Left common carotid artery plus branches (tissue), 1 donor: ENCODE results near the gene PDE4B.

DNA sequence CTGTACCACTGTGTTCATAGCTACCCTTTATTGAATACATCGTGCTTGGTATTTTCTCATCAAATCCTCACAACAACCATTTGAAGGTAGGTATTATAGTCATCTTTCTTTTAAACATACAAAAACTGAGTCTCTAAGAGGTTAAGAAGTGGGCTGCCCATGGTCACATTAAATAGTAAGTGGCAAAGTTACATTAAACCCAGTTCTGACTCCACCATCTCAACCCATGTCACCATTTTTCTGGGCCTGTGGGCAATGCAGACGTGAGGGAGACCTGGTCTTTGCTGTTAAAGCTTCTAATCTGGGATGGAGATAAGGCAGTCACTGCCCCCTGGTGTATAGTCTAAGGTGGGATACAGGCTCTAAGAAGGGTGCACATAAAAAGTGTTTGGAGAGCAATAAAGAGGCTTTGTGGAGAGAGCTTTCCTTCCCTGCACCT is 141.2 kb downstream of the ROR1 start:
- PRO-cap, result no peak

GRCh38 chr1:64070844-64071469 is 132.5 kb upstream of the UBE2U start:
- PRO-cap, result no peak

GRCh38 chr1:64143277-64144145 is 59.9 kb upstream of the UBE2U start:
- PRO-cap, result no peak

DNA sequence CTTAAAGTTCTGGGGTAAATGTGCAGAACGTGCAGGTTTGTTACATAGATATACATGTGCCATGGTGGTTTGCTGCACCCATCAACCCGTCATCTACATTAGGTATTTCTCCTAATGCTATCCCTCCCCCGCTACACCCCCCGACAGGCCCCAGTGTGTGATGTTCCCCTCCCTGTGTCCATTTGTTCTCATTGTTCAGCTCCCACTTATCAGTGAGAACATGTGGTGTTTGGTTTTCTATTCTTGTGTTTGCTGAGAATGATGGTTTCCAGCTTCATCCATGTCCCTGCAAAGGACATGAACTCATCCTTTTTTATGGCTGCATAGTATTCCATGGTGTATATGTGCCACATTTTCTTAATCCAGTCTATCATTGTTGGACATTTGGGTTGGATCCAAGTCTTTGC is 28.3 kb downstream of the RAVER2 start:
- PRO-cap, result no peak

DNA sequence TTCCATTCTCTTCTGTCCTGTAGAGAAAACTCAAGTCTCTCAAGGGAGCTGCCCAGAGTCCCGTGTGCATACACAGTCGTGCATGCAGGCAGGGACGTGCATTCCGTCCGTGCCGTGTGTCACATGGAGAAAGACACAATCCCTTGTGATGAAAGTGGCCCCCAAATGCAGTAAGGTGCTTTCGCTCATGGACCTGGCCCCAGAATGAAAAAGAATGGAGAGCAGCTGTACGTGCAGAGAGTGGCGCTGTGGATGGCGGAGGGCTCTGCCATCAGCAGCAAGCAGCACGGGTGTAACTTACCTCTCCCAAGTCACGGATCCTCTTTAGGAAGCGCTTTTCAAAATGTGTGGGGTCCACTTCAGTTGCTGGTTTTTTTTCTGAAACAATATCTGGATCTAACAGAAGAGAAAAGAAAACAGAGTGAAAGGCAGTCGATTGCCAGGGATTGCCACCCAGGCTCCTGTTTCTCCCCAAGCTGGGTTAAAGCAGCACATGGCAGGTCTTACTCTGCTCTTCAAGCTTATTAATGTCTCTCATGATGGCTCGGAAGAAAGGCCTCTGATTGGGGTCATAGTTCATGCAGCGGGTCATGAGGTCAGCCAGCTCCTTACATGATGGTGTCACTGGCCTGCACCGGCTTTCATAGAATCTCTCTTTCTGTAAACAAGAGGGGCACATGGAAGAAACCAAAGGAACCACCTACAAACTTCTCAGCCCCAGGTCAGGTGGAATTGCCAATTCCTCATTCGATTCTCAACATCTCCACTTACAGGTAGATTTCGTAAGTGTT is 96.3 kb downstream of the RAVER2 start:
- PRO-cap, result no peak

GRCh38 chr1:64846532-64847126 is 101.8 kb downstream of the RAVER2 start:
- PRO-cap, result no peak

DNA sequence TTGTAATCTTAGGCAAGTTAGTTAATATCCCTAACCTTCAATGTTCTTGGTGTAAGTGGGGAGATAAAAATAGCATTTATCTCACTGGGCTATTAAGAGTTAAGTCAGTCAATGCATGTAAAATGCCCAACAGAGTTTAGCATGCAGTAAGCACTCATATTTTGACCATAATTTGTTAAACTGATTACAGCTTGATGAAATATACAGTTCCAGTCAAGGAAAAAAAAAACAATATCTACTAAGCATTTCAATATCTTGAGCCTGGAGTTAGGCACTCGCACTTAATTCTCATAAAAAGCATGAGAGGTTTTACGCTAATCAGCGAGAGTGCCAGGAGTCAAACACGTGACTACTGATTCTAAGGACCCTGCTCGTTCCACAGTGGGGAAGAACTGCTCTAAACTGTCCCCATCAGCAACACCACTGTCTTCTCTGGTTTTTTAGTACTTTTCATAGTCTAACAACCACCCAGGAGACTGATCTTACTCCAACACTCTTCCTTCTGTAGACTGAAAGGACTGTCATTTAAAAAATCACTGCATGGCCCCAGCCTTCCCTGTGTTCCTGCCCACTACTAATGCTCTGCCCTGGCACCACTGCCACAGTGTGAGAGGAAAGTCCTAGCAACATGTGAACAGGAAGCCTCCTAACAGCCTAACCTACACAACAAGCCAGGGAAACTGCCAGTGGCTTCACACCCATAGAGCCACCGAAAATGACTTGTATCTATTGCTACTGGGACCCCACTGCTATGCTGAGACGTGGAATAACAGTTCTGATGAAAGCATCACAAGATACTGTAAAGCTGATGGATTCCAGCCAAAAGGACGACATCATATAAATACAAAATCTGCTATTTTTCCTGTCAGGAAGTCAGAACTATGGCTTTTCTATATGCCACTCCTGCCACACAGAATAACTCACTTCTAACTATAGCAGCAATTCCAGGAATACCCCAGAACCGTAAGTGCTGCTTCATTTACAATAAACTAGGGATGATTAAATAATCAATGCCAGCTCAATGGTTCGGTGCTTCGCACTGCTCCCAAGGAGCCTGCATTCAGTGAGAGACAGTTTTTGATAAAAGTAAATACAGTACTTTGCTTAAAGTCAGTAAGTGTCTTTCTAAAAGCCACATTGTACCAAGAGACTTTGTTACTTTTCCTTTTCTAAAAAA is 75.0 kb downstream of the JAK1 start:
- PRO-cap, result no peak

DNA sequence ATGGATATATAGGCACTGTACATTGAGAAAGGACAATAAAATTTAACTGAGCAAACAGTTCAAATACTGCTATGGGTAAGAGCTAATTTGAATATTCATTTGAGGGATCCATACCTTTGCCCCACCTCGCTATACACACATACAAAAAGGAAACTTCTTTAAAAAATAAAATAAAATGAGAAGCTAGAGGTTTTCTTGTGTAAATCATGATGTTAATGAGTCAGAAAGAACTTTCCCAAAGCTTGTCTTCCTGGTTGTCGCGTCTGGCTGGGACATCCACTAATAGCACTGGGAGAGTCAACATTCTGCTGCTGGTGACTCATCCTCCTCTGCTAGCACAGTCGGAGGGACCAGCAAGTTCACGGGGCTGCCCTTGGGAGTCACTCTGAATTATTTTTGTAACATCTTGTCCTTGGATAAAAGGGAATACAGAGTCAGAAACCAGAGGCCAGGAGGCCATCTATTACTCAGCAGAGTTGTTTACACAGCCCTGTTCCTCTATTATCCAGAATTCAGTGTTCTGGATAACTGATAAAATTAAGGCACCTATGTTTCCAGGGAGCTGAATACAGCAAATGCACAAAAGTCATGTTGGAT is 68.3 kb downstream of the JAK1 start:
- PRO-cap, result no peak

- PRO-cap, result no peak
These were observed 32.1 kb downstream of the JAK1 start for GRCh38 chr1:64934249-64934666.

GRCh38 chr1:65000916-65001600 is 34.7 kb upstream of the JAK1 start:
- PRO-cap, result unidirectional peak, plus-strand start at chr1:65001500

DNA sequence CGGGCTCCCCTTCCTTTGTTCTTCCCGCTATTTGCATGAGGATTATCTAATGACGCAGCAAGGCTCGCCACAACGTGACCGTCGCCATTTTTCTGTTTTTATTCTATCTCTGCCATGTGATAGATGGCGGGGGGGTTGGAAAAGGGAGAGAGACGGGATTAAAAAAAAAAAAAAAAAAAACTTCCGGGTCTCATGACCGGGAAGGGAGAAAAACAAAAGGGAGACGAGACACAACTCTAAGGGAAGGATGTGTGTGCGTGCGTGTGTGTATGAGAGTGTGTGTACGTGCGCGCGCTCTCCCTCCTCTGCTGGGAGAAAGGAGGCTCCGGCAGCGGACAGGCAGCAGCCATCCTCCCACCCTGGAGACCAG is 80.4 kb upstream of the AK4 start:
- PRO-cap, result bidirectional peak, plus-strand start at position 193 of the sequence, minus-strand start at position 94 of the sequence

GRCh38 chr1:65419570-65420320 is 723 bp upstream of the LEPR start:
- PRO-cap, result no peak

DNA sequence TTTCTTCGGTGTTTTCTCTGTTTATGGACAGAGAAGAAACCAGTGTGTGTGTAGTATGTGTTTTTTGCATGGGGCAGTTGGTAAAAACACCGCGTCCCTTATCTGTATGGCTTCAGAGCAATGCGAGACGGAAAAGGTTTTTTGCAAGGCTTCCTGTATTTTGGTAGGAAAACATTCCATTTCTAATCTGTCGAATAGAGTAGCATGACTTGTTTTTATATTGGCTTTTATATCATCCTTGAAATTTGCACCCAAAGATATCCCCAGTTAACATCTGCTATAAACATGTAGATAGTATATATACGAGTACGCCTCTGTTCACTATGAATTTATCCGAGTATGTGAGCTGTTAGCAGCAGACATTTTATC is 813 bp downstream of the LEPR start:
- PRO-cap, result no peak

DNA sequence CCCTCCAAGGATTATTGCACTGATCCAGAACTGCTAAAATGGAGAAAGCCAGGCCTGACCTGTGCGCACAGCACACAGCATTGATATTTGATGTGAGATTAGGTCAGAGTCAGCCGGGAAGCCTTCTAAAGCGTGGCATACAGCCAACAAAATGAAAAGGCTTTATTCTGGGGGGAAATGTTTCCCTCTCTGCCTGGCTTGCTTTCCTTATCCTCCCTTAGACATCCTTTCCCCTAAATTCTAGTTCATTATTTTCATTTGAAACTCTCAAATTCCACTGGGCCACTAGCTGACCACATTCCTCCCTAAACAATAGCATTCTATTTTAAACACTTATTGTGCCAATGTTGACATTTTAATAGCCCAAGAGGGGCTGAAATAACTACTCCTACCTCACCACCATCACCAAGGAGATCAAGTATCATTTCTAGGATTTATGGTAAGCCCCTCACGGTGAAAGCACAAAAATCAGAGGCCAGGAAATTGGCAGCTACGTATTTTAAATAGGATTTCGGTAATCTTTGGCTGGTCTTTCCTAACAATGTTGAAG is 49.5 kb downstream of the LEPR start:
- PRO-cap, result no peak

DNA sequence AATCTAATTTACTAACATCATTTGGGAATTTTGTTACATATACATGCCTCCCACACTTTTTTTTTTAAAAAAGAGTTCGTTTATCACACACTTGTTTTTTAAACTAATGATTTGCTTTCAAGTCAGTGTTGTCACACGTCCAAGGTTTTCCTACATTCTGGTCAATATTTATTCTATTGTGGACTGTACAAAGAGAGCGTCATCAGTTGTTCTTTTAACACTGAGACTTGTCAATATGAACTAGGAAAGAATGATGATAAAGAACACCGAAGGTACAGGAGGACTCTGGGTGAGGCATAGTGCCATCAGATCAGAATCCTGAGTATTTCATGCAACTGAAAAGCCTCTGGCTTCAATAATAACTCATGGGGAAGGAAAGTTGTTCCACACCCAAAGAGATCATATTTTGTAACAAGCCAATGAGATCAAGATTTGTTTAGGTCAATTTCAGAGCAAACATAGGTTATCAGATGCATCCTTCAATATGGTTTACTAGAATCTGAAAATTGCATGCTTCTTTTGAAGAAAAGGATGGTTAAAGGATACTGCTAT is 63.9 kb downstream of the LEPR start:
- PRO-cap, result no peak

- PRO-cap, result no peak
These were observed 1.3 kb upstream of the PDE4B start for GRCh38 chr1:65791336-65791815.

DNA sequence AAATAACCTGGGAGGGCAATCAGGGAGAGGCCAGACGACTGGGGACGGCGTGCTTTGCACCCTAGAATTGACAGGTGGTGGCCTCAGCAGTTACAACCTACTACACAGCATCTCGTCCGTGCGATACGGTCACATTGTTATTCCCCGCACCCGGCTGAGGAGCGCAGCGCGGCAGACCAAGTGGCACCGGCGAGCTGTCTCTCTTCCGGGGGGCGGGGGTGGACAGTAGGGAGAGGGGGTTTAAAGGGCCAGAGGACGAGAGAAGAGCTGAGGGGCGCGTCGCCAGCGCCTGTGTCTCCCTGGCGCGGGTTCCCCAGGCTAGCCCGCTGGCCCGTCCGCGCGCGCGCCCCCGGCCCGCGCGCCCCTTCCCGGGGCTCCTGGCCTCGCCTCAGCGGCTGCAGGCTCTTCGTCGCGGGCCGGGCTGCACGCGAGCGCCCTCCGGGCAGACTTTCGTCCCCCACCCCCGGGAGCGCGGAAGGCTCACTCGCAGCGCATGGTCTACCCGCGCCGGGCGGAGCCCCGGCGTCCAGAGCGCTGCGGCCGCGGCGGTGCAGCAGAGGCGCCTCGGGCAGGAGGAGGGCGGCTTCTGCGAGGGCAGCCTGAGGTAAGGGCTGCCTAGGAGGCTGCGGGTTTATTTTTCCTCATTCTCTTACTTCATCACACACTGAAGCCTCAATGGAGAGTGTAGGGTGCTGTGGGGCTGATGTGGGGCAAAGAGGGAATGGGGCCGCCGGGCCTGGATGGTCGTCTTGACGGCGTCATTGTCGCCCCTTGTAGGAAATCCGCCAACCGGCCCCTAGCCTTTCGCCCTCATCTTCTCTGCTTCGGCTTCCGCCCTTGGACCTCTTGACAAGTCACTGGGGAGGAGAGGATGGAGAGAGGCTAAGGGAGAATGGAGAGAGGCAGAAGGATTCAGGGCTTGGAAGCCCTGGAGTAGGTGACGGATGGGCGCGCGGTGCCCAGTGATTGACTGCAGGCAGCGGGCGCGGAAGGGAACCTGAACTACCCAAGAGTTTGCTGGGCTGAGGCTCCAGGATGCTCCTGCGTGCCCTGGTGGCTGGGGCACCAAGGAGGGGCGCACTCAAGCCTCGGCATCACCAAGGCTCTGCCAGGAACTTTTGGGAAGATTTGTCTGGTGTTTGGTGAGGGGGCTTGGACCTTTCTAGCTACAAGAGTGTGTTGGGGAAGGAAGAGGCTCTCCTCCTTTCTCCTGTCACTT is at the start of gene PDE4B:
TSS of gene PDE4B (plus strand) at position 251 of the 1,219 bp plus-strand sequence.
- PRO-cap, result no peak

DNA sequence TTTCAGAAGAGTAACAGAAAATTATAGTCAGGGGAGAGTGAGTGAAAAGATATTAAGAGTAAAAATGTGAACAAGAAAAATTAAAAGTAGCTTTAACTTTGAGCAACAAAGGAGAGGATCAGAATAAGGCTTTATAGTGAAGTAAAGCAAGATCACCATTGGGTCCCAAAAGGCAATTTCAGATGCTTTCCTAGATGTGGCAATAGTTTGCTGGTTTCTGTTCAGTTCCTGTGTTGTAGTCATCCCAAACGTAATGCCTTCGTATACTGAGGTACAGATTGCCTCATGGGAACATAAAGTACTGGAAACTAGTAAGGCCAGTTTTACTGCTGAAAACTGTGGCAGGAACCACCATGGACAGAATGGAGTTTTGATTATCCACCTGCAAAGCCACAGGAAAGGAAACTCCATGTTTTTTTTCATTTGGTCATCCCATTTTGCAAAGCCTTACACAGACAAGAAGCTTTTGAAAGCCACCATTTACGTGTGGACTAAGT is 283.5 kb upstream of the SGIP1 start:
- PRO-cap, result no peak

DNA sequence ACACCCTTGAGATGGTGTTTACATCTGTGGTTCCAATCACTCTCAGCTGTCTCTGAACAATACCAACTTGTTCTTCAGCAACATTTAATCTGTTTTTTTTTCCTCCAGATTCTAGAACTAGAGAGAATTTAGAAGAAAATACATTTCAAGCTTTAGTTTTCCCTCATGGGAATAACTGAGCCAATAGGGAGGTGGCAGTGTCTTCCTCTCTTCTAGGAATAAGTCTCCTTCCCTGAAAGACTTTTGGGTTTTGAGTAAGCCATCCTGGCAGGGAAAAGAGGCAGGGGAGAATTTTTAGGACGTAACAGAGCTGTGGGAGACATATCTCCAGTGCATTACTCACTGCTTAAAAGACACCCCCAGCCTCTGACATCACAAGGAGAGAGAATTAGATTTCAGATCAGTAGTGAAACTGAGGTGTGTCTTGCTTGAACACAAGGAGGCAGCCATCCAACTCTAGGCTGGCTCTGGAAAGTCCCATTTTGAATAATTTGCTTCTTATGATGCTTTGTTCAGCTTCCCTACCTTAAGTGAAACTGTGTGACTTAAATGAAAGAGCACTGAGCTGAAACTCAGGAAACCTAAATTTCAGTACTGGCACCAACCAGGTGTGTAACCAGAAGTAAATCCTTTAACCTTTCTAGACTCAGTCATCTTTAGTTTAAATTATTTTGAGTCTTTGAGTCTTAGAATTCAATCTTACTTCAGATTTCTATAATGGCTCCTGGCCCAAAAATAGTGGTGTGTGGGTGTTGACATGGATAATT is 251.7 kb upstream of the SGIP1 start:
- PRO-cap, result no peak

GRCh38 chr1:66335530-66336725 is 198.0 kb upstream of the SGIP1 start:
- PRO-cap, result no peak